Duodenum (tissue), 1 donor: ENCODE data around the genes DAB2IP and MORN5.

- PRO-cap: no peak
Observed at GRCh38 chr9:121140358-121140894, 61.2 kb downstream of the RAB14 start.

- PRO-cap: no peak
Observed at GRCh38 chr9:121301879-121302464, 34.0 kb downstream of the GSN start.

GRCh38 chr9:121328781-121329614, 41.1 kb downstream of the STOM start:
- PRO-cap: no peak

DNA sequence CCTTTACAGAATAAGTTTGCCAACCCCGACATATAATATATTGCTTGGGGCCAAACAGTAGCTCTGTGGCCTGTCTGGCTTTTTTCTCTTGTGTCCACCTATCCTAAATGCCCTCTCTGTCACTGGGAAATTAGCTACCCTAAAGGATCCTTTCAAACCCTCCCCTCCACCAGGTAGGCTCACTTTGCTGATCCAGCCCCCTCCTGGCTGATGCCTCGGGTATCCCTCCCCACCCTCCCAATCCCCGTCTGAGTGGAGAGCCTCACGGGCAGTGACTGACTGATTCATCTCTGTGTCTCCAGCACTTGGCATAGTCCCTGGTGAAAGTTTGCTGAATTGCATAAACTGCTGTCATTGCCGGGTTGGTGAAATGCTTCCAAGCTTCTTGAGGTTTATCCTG, 56.7 kb upstream of the GGTA1 start:
- PRO-cap: no peak

GRCh38 chr9:121651159-121652132, at the start of gene DAB2IP:
DAB2IP (plus strand) TSS chr9:121651634.
- PRO-cap: bidirectional peak, plus-strand start at chr9:121651669, minus-strand start at chr9:121651527

GRCh38 chr9:121652133-121653182, 1.0 kb downstream of the DAB2IP start:
- PRO-cap: bidirectional peak, plus-strand start at chr9:121652554, minus-strand start at chr9:121652298

GRCh38 chr9:121723934-121724550, 72.6 kb downstream of the DAB2IP start:
- PRO-cap: no peak

- PRO-cap: no peak
Observed at GRCh38 chr9:121731835-121732869, 80.7 kb downstream of the DAB2IP start.

GRCh38 chr9:121837513-121838170, 186.2 kb downstream of the DAB2IP start:
- PRO-cap: no peak

- PRO-cap: no peak
Observed at GRCh38 chr9:121963450-121964259, 129.5 kb downstream of the TTLL11 start.

- PRO-cap: unidirectional peak, minus-strand start at chr9:122159748
Observed at GRCh38 chr9:122159564-122160269, at the start of gene MORN5. MORN5 (plus strand) TSS chr9:122159908.

DNA sequence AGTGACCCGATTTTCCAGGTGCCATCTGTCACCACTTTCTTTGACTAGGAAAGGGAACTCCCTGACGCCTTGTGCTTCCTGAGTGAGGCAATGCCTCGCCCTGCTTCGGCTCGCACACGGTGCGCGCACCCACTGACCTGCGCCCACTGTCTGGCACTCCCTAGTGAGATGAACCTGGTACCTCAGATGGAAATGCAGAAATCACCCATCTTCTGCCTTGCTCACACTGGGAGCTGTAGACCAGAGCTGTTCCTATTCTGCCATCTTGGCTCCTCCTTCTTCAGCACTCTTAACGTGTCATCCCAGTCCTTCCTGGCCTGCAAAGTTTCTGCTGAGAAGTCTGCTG, 12.7 kb upstream of the OR1L8 start:
- PRO-cap: no peak

DNA sequence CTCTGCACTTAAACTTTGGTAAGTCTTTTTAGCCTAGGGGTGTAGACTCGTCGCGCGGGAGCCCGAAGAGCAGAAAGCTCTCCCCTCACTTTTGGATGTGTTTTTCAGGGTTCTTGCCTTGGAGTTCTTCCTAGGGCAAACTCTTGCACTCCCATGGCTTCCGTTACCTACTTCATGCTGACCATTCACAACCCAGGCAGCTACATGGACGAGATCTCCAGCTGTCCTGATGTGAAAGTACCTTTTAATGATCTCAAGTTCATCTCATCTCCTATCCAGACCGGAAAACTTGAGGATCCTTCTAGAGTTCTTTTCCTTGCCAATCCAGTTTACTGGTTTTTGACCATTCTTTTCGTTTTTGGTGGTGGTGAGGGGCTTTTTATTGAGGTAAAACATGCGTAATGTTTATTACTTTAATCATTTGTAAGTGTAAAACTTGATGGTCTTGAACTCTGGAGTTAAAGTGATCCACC, 584 bp upstream of the ZBTB26 start:
- PRO-cap: no peak

DNA sequence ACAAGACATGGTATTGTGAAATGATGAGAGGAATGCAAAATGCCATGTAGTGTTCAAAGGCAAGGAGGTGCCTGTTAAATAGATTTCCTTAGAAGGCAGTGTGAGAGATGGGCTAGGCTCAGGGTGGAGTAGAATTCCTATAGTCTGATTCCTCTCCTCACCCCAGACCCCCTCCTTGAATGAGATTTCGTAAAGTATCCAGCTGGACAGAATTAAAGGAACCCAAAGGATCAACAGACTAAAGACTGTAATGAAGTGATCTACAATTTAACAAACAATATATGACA, 11.2 kb downstream of the GPR21 start:
- PRO-cap: no peak

DNA sequence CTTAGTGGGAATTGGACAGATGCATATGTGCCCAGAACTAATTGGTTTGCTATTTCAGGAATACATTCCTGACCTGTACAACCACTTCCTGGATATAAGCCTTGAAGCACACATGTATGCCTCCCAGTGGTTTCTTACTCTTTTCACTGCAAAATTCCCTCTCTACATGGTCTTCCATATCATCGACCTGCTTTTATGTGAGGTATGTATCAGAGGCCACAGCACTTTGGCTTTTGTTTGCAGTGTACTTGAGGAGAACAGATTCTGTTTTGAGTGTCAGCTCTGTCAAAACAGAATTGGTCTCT, 40.7 kb downstream of the GPR21 start:
- PRO-cap: no peak

GRCh38 chr9:123097563-123097963, 64.1 kb downstream of the GPR21 start:
- PRO-cap: no peak

GRCh38 chr9:123114489-123115674, 81.4 kb downstream of the GPR21 start:
- PRO-cap: no peak

GRCh38 chr9:123139303-123139691, 105.8 kb downstream of the GPR21 start:
- PRO-cap: no peak

- PRO-cap: no peak
Observed at GRCh38 chr9:123480851-123481624, 125.0 kb downstream of the CRB2 start.

DNA sequence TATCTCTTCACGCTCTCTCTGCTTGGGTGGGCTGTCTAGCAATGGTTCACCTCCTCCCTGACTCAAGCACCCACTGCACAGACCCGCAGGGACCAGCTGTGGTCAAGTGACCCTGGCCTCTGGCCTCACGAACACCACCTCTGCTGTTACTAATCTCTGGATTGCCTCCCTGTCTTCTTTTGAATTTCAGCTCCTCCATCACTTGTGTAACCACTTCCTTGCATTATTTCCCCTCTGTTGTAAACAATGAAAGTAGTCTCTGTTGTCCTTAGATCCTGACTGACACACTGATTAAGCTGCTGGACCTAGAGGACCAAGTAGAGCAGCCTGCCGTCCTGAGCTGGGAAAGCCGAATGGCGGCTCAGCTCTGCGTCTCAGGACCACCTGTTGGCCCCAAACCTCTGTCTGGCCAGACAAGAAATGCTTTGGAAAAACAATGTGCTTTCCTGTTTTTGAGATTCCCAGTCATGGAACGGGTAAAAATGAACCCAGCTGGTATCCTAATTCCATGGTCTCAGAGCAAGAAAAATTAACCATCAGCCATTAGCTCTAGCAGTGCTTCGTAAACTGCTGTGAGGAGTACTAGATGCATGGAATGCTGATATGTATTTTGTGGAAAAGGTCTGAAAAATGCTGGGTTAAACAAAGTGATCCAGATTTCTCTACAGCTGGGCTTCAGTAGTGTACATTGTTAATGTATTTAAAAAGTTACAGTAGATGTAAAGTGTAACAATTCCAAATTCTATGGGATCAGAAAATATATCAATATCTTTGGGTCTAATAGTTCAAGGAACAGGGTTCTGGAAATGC, 186.9 kb downstream of the CRB2 start:
- PRO-cap: no peak